REH cell (cell line): ENCODE measurements around the genes NOS2, TMEM97, VTN and BLTP2.

GRCh38 chr17:21612247-21612795, 80.0 kb upstream of the KCNJ18 start:
- PRO-cap = no peak

GRCh38 chr17:27313031-27313764, 19.3 kb downstream of the WSB1 start:
- PRO-cap = no peak

DNA sequence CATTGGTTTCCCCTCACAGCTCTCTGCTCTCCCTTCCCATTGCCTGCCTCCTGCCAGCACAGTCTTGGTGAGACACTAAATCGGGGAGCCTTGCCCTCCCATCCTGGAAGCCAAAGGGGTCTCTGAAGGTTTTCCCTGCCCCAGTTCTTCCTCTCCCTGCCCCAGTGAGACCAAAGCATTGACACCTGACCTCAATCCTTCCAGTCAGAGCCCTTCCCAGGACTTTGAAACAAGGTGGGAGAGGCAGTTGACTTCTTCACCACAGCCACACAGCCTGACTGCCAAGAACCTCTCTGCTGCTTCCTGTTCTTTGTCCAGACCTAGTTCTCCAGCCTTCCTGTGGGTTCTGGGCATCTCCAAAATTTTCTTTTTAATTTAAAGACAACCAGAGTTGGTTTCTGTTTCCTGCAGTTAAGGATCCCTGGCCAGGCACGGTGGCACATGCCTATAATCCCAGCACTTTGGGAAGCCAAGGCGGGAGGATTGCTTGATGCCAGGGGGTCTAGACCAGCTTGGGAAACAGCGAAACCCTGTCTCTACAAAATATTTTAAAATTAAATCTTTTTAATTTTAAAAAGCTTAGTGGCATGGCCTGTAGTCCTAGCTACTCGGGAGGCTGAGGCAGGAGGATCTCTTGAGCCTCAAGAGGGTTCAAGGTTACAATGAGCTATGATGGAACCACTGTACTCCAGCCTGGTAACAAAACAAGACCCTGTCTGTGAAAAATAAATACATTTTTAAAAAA, 50.4 kb downstream of the WSB1 start:
- PRO-cap = no peak

DNA sequence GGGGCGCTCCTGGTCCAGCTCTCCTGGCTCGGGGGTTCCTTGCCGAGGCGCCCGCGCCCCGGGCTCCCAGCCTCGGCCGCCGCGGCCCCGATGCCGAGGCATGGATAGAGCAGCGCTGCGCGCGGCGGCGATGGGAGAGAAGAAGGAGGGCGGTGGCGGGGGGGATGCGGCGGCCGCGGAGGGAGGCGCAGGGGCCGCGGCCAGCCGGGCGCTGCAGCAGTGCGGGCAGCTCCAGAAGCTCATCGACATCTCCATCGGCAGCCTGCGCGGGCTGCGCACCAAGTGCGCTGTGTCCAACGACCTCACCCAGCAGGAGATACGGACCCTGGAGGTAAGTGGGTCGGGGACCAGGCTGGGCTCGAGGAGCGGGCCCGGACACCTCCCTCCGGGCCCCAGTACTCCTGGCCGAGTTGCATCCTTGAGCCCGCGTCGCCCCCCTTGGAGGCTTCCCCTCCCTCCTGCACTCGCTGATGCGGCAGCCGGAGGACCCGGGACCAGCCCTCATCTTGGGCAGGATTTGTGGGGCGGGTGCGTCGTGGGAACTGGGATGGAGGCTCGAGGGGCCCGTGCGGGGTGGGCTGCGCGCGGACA, 391 bp downstream of the KSR1 start:
- PRO-cap = no peak

- PRO-cap = no peak
Observed at GRCh38 chr17:27526370-27527110, 70.3 kb downstream of the KSR1 start.

DNA sequence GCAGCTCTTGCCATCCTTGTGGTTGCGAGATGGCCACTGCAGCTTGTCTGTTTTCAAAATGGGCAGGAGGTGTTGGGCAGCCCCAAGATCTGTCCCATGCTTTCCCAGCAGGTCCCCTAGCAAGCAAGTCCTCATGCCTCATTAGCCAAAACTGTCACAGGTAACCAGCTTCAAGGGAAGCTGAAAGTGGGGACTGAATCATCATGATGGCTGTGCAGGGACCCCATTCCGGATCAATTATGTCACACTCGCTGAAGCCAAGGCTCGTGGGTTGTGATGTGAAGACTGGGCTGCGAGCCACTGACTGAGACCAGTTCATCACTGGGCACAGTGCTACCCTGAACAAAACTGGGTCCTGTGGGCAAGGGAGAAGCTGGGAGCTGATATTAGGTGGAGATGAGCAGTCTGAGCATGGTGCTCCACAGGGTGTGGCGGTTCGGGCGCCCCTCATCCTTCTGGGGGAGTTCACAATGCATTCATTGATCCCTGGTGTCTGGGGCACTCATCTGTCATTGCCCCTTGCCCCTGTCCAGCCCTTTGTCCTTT, 82.2 kb downstream of the KSR1 start:
- PRO-cap = no peak

- PRO-cap = no peak
Observed at GRCh38 chr17:27800318-27801008, at the start of gene NOS2. NOS2 (minus strand) TSS chr17:27800529.

- PRO-cap = no peak
Observed at GRCh38 chr17:28040848-28041539, 1.5 kb upstream of the NLK start.

DNA sequence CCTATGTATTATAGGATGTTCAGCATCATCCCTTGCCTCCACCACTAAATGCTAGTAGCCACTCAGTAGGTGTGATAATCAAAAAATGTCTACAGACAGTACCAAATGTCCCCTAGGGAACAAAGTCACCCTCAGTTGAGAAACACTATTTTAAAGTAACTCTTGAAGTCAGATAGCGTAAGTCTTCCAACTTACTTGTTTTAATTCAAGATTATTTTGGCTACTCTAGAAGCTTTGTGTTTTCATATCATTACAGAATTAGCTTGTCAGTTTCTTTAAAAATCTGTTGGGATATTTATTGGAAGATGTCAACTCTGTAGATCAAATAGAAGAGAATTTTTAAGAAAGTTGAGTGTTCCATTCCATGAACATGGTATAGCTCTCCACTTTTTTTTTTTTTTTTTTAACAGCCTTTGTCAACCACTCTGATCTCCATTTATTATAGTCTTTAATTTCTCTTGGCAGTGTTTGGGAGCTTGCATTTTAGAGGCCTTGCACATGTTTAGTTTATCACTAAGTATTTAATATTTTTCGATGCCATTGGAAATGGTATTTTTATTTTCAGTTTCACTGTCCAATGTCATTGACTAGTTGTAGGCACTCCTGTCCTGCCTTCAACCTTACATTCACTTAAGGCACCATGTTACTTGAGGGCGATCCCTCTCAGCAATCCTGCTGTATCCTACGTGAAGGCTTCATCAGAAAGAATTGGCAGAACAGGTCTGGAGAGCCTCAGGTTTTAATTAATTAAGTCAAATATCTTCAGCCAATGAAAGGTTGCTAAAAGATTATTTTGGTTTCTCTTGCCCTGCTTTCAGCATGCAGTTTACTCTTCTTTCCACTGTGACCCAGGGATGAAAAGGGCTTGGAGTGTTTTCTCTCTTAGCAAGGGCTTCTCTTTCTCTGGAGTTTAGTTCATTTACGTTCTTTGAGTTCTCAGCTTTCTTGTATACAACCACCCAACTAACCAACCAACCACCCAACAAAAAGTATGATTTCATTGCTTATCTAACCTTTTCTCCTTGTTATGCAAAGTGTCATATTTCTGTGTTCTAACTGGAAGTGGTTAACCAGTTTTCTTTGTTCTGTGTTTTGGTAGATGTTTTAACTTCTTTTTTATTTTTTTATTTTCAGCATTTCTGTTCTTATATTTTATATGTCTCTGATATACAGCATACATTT, 29.0 kb downstream of the NLK start:
- PRO-cap = no peak

DNA sequence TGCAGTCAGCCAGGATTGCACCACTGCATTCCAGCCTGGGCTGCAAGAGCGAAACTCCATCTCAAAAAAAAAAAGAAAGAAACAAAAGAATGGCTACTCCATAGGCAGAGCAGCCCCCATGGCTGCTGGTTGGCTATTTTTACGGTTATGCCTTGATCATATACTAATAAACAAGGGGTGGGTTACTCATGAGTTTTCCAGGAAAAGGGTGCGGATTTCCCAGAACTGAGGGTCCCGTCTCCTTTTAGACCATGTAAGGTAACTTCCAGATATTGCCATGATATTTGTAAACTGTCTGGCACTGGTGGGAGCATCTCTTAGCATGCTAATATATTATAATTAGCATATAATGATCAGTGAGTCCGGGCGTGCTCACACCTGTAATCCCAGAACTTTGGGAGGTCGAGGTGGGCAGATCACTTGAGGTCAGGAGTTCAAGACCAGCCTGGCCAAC, 76.1 kb upstream of the TMEM97 start:
- PRO-cap = no peak

- PRO-cap = bidirectional peak, plus-strand start at chr17:28319208, minus-strand start at chr17:28318939
Observed at GRCh38 chr17:28318698-28318991, 355 bp upstream of the TMEM97 start.

DNA sequence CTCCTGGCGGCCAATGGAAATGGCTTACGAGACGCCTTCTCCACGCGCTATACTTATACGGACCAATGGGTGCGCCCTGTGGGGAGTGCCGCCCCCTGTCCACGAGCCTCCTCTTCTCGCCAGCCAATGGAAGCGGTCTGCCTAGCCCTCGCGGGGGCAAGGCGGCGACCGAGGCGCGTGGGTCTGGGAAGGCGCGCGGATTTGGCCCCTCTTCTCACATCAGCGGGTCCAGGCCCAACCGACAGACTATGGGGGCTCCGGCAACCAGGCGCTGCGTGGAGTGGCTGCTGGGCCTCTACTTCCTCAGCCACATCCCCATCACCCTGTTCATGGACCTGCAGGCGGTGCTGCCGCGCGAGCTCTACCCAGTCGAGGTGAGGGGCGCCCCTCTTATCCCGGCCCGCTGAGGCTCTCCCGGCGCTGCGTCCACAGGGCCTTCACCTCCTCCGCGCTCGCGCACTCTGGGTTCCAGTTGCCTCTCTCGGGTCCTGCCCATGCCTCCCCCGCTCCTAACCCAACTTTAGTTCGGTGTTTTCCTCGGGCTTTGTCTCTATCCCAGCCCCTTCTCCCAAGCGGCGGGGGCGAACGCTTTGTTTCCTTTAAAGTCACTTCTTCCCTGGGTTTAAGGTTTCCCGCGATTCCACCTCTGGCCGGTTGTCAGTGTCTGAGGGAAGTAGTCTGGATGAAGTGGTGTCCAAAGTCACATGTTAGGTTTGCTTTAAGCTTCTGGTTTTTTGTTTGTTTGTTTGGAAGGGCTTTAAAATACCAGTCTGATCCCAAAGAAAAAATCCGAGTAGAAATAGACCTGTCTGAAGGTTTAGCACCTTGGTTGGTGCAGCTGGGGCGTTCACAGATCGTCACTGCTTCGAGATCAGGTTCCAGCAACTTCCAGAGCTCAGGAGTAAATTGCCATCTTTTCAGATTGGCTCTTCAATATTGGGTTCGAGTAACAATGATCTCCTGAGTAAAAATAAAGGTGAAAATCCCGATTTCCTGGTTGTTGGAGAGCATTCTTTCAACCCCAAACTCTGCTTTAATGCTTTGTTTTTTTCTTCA, at the start of gene TMEM97:
Gene TMEM97, plus strand, starts transcription at position 209 of the 1,056 bp plus-strand sequence.
- PRO-cap = bidirectional peak, plus-strand start at position 217 of the sequence, minus-strand start outside the sequence; bidirectional peak, plus-strand start at position 326 of the sequence, minus-strand start at position 363 of the sequence

DNA sequence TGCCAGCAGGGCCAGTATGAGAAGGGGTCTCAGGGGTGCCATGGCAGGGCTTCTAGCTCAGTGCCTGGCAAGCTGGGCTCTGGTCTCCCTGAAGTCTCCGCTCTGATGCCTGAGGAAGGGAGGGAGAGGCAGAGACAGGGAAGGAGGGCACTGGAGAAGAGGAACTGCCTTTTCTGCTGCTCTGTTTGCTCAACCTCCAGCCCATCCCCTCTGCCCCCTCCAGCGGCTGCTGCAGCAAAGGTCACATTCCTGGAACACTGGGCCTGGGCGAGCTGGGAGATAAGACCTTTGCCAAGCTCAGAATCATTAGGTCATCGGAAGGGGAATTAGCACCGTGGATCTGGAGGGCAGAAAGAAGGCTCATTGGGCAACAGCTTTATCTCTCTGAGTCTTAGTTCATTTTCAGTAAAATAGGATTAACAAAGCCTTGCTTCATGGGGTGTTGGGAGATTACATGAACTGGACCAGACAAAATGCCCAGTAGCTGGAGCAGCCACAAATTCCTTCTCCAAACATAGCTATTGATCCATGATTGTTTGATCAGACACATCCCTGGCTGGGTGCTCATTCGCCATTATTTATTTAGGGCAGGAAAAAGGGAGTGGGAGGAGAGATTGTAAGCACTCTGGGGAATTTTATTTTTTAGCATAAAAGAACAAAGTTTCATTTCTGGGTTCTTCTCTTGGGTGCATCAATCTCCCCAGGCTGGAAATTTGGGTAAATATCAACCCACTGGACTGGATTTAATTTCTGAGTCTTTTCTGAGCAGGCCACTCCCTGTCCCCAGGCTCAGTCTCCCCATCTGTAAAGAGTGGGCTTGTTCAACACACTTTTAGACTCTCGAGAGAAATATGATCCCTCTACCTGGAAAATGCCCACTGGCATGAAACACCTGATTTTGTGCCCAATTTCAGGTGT, at the start of gene VTN:
Gene VTN, minus strand, starts transcription at position 146 of the 918 bp plus-strand sequence.
- PRO-cap = no peak

DNA sequence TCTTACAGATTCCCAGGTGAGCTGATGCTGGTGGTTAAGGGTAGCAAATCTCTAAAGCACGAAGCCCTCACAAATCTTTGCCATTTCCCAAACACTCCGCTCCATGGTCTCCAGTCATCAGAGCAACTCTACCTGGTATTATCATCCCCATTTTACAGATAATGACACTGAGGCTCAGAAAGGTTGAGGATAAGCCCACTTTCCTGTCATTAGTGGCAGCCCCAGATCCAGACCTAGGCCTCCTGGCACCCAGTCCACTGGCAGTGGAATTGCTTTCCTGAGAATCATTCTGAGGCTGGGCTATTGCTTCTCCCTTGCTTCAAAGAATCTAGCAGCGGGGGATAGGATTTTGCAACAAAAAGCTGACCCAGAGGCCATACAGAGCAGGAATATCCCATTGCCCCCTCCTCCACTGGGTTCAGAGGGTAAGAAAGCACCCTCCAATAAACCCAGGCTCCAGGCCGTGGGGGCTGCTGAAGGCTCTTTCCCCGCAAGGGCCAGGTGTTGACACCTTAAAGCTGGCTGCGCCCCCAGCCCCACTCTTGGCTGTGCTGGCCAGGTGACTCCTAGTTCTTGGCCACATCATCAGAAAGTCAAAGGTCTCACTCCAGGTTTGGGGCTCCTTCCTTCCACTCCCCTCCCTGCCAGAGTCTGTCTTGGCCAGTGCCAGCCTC, 8.5 kb downstream of the SLC46A1 start:
- PRO-cap = no peak

DNA sequence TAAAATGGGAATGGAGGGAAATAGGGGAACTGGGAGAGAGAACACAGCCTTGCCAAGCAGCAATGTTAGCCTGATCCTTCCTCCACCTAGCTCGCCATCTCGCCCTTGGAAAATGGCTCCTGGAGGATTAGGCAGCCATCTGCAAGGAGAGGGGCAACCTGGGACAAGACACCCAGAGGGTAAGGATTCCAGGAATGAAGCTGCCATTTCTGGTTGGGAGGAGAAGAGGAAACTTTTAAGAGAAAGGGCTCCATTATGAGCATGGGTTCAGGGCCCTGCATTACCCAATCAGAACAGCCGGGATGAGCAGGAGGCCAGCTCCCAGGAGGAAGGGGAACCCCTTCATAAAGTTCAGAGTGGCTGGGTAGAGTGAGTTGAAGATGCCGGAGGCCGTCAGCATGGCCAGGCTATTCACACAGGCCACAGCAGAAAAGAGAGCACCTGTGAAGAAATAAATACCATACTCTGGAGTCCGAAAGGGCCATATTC, 5.6 kb downstream of the SLC46A1 start:
- PRO-cap = no peak

GRCh38 chr17:28597933-28598196, 960 bp downstream of the SPAG5 start:
- PRO-cap = no peak

- PRO-cap = no peak
Observed at GRCh38 chr17:28644327-28644966, 511 bp downstream of the BLTP2 start.

- PRO-cap = bidirectional peak, plus-strand start at chr17:28645305, minus-strand start at chr17:28645156
Observed at GRCh38 chr17:28644967-28645252, at the start of gene BLTP2. BLTP2 (minus strand) TSS chr17:28645158.

DNA sequence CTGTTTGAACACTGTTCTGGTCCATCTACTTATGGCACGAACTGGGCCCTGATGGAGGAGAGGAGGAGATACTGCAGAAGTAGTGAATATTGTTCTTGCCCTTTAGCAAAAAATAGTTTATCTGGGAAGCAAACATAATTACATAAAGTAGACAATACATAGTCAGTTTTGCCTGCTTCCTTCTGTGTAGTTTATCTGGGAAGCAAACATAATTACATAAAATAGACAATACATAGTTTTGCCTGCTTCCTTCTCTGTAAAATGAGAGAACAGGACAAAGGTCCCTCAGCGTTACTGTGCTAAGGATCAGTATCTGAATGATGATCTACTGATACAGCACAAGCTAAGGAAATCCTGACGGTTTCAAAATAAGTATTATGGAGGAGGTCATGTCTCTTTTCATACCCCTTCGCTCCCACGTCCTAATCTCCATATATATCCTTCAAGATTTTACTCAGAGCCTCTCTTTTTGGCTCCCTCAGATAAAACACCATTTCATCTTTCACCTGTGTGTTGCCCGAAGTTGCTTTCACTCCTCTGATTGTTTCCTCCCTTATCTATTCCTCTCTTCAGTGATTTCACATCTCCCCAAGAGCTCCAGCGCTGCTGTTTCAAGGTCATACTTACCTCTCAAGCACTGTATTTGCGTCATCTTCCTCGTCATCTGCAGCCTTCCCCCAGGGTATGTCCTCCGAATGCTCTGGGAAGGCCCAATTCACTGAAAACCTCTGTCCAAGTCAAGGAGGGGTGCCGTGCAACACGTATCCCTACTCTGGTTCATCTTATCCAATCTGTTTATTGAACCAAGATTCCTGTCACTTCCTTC, 1.1 kb upstream of the BLTP2 start:
- PRO-cap = no peak

DNA sequence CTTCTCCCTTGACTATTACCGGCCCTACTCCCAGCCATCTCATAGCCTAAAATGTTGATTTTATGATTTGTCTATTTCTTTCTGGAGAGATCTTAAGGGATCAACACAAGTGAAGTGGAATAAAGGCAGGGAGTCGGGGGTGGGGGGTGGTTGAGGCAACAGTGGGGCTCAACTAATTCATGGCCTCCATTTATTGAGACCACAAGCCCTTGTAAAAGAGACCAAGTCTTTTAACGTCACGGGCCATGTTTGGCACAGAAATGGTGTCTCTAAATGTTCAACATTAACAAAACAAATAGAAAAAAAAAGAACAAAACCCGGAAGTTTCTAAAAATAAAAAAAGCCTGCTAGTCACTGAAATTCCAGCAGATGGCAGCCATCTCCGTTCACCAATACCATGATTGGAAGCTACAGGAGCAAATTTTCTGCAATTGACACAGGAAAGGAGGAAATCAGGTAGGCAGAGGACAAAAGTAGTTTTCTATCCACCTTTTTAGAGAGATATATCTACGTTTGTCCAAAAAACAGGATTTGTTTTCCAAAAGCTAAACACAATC, 1.8 kb upstream of the BLTP2 start:
- PRO-cap = no peak